SJSA1 (cell line): Measurements from ENCODE around the genes SPRY1, INTU and PGRMC2.

DNA sequence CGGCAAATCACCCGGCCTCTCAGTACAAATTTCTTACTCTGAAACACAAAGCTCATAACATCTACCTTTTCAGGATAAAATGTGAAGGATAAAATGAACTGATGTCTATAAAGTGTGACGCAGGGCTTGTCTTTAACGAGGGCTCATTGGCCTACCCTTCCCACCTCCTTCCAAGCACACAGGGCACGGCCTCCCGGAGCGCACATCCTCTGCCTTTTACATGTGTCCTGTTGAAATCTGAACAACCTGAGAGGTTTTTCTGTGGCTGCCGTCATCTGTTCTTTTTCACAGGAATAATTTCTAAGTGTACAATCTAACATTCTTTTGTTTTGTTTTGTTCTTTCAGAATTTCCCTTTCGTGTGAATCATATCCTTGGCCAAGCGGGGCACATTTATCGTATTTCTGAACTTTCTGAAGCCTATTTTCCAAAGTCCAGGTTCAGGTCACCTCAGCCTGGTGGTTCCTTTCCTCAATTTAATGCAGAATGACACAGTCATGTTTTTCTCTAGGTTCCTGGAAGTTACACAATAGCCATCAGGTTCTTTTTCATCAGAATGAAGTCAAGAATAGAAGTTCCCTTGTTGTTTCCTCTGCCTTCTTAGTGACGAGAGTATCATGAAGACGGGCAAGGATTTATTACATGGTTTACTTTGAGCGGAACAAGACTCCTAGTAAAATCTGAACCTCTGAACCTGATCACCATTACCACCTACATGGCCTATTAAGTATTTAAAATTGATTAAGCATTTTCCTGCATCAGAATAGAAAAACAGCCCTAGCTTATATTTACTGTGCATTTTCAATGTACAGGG, 53.0 kb upstream of the SPRY1 start:
- RAMPAGE, long total RNA: no peak

- RAMPAGE, long total RNA: no peak
Measured at GRCh38 chr4:123359647-123360281, 36.8 kb upstream of the SPRY1 start.

DNA sequence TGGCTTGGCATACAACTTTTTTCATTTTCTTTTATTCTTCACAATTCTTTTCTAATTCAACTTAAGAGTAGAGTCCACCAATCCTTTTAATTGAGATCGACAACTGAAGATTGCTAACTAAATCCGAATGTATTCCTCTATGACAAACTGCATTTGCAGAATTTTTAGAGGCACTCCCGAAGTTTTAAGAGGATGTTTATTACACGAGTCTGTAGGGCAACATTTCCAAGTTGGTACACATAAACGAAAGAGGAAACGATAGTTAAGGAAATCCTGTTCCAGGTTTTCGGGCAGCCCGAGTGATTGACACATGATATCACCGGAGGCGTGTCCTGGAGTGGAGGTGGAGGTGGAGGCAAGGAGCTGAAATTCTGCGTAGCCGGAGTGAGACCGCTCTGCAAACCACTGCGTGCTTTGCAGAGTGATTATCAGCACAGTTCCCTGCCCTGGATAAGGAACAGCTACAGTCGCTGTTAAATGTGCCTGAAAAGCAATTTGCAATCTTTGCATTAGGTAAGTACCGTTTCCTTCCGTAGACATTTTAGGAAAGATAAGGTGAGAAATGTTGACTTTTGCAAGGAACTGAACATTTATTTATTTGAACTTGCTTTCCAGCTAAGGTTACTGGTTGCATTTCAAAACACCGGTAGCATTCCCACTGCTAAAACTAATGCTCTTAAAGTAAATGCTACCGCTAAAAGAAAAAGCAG, at the start of gene SPRY1:
Gene SPRY1, plus strand, starts transcription at position 376 of the 710 bp plus-strand sequence.
- RAMPAGE, long total RNA: no peak

GRCh38 chr4:123399713-123400028, 3.1 kb downstream of the SPRY1 start:
- RAMPAGE, long total RNA: no peak

DNA sequence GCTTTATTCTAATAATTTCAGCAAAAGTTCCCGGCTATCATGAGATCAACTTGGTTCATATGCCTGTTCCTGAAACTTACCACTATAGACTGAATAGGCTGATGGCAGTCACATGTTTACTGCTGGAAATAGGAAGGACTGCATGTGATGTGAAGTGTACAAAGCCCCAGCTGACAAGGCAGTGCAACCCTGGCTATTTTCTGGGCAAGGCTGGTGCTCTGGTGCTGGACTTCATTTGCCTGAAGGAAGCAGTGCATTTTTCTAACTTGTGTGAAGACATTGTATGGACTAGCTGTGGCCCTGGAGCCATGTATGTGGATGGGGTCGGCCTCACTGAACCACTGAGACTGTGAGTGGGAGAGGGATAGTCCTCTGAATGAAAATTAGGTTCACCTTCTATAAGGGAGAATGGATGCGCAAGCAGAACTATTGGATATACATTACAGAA, 107.5 kb downstream of the SPRY1 start:
- RAMPAGE, long total RNA: no peak

GRCh38 chr4:123506309-123506730, 109.7 kb downstream of the SPRY1 start:
- RAMPAGE, long total RNA: no peak

DNA sequence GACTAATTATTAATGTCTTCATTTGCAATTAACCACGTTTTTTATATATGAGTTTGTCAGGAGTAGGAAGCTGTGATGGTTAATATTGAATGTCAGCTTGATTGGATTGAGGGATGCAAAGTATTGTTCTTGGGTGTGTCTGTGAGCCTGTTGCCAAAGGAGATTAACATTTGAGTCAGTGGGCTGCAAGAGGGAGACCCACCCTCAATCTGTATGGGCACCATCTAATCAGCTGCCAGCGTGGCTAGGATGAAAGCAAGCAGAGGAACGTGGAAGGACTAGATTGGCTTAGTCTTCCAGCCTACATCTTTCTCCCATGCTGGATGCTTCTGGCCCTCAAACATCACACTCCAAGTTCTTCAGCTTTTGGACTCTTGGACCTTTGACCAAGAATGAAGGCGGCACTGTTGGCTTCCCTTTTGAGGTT, 484.5 kb downstream of the SPRY1 start:
- RAMPAGE, long total RNA: no peak

DNA sequence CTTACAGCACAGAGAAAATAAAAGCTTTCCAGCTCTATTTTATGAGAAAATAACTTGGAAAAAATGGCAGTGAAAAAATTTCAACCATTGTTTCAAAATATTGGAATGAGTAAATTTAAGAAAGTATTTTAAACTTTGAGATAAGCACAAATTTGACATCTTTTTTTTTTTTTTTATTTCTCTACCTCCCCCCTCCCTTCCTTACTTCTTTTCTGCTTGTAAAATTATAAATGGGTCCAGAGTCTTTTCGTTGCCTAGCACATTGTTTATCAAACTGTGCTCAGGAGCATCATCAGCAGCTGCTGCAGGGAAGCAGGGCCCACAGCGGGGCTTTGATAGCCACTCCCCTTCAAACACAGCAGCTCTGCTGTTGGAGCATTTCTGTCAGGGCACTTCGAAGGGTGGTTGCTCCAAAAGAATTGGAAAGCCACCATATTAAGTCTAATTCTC, 588.2 kb downstream of the SPRY1 start:
- RAMPAGE, long total RNA: no peak

DNA sequence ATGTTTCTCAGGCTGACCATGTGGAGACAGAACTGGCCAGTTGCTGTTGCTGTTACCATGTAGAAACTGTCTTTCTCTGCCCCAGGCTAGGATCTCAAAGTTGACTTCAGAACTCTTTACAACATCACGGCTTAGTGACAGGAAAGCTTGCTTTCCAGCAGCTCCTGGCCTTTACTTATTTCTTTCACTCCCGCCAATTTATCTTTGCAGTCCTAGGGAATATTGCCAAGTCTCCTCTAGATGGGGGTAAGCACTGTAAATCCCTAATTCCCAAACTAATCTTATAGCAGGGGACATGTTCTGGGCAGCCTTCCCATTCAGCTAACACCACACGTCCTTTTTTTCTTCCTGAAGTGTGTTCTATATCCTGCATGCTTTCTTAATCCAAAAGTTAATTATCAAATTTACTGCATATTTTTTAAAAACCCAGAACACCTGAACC, 631.6 kb downstream of the SPRY1 start:
- RAMPAGE, long total RNA: no peak

- RAMPAGE, long total RNA: no peak
Measured at GRCh38 chr4:124338774-124339303, 373.7 kb downstream of the ANKRD50 start.

GRCh38 chr4:124712800-124713169, 253 bp upstream of the ANKRD50 start:
- RAMPAGE, long total RNA: no peak

DNA sequence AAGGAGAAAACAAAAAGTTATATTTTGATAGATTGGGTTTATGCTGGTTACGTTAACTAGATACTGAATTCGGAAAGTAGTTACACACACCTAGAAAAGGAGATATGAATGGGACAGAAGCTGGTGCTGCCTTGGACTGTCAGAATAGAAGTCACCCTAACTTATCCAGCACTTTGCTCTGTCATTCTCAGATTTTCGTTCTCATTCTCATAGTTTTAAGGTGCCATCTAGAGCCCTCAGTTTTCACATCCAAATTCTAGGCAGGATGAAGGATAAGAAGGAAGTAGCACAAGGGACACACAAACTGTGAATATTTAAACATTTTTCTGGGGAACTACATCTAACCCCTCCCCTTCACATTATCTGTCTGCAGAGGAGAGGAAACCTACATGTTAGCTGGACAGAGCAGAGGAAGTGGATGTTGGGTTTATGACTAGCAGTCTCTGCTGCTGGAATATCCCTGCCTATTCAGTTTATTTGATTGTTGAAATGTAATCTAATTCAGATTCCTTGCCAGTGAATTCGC, 521.9 kb downstream of the FAT4 start:
- RAMPAGE, long total RNA: no peak

DNA sequence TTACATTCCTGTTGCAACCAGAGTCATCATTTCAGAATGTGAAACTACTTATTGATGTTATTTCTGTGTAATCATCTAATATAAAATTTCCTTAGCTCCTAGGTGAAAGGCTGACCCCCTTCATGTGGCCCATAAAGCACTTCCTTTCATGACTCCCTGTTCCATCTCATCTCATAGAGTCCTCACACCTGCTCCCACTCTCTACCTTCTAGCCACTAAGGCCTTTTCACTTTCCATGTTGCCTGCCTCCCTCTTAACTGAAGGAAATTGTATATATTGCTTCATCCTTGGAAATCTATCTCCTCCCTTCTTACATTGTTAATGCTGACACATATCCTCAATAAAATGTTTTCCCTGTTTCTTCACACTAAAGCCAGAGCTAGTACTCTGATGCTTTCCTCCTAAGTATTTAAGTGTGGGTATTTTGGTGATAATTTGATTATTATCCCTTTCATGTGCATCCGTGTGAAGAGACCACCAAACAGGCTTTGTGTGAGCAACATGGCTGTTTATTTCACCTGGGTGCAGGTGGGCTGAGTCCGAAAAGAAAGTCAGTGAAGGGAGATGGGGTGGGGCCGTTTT, 830.1 kb downstream of the FAT4 start:
- RAMPAGE, long total RNA: no peak

DNA sequence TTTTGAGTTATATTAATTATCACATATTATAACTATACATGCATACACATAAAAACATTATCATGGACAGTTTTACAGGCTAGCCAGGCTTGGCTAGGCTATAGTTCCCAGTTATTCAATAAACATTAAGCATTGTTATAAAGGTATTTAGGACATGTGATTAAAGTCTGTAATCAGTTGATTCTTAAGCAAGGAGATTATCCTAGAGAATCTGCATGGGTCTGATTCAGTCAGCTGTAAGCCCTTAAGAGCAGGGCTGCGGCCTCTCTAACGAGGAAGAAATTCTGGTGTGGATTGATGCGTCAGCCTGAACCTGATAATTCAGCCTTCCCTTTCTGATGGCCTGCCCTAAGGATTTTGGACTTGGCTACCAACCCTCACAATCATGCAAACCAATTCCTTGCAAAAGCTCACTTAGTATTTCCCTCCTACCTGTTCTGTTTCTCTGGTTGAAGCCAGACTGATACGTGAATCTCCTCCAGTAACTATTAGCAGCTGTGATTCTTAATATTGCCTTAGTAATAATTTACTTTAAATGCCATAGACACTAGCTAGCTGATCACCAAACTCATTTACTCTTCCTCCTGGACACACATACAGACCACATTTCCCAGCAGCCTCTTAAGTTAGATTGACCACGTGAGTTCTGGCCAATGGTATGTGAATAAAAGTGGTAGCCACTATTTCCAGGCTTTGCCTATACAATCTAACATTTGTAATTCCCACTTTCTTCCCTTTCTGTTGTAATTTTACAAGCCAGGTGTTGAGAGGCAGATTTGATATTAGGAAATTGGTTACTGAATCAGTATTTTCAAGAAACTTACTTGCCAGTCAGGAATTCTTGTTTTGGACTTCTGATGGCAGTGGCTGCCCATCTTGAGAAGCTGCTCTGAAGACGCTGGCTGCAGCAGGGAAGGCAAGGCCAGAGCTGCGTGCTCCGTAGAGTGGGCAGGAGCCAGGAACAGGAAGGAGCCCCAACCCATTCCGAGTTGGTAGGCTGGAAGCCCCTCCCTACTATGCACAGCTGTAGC, 678.0 kb upstream of the INTU start:
- RAMPAGE, long total RNA: no peak

DNA sequence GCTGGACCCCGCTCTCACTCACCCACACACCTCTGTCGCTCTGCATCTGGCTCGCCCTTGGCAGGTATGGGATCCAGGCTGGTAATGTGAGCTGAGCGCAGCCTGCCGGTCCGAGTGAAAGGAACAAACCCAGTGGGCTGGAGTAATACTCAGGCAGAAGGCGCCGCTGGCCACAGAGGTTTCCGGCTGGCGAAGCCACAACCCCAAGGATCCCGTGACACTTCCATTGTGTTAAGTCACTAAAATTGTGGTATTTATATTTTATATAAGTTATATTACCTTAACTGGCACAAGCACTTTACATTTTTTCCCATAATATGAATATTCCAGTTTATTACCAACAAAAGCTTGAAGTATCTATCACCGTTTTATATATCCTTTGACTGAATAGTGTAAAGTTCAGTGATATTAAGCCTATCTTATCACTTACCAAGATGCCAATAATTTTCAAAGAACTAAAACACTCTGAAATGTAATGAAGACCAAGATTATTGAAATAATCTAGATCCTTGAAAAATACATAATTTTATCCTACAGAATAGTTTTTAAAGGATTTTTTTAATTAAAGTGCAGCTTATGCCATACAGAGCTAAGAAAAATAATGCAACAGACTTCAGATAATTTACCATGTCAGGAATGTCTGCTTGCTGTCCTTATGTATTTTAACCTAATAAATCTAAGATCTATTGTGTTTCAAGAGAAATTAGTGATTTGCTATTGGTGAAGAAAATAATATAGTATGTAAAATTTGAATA, 675.9 kb upstream of the INTU start:
- RAMPAGE, long total RNA: no peak

GRCh38 chr4:127632327-127633469, at the start of gene INTU:
Gene INTU (plus strand): TSS chr4:127632957.
- RAMPAGE, long total RNA: no peak

DNA sequence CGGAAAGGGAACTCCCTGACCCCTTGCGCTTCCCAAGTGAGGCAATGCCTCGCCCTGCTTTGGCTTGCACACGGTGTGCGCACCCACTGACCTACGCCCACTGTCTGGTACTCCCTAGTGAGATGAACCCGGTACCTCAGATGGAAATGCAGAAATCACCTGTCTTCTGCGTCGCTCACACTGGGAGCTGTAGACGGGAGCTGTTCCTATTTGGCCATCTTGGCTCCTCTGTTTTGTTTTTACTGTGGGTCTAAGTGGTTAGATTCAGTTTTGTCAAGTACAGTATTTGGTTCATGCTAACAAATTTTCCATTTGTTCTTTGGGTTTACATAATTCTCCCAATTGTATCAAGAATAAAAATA, 23.2 kb downstream of the INTU start:
- RAMPAGE, long total RNA: no peak

DNA sequence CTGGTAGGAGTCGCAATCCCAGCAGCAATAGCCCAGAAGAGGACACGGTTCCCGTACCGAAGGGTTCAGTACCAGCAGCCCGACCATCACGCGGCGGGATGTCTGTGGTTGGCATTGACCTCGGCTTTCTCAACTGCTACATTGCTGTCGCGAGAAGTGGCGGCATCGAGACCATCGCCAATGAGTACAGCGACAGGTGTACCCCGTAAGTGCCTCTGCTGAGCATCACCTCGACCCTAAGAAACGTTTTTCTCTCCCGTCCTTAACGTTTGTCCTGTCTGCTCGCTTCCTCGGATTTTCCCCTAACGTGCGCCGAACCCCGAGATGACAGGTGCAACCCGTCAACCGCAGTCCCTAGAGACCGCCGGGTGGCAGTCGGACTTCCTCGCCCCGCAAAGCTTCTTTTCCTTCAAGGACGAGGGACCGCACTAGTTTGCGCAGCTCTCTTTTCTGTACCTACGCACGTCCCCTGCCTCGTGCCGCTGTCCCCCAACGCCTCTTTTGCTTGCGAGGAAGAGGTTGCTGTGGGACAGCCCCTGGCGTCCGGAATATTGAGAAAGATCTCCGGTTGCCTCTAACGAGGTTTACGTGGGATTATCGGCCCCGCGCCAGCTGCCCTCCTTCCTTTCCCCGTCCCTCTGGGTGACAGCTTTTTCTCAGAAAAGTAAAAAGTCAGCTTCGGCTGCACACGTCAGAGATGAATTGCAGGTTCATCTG, 489 bp downstream of the HSPA4L start:
- RAMPAGE, long total RNA: no peak

DNA sequence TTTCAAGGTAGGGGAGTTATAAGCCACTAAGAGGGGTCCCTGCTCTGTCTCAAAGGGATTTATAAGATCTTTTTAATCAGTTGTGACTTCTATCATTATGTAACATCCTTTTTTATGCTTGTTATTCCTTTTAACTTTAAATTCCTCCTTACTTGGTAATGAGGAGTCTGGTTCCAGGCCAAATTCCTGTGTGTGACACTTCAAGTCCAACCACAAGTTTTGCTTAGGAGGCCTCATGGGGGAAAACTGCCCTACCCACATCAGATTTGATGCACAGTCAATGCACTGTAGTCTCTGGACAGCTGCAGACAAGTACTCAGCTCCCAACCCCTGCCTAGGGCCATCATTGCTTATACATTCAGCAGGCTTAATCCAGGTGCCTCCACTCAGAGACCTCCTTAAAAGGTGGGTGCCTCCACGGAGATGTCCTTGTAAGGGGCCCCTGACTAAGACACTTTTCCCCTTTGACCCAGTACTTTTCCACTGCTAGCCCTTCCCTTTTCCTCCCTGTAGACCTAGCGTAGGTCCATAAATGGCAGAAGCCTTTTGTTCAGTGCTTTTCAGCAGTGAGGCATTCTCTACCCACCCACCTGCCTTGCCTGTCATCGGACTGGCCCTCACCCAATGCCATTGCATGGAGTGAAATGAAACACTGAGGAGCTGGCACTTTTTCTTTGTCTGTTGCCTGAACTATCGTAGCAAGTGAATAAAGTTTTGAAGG, 23.9 kb upstream of the PLK4 start:
- RAMPAGE, long total RNA: no peak

DNA sequence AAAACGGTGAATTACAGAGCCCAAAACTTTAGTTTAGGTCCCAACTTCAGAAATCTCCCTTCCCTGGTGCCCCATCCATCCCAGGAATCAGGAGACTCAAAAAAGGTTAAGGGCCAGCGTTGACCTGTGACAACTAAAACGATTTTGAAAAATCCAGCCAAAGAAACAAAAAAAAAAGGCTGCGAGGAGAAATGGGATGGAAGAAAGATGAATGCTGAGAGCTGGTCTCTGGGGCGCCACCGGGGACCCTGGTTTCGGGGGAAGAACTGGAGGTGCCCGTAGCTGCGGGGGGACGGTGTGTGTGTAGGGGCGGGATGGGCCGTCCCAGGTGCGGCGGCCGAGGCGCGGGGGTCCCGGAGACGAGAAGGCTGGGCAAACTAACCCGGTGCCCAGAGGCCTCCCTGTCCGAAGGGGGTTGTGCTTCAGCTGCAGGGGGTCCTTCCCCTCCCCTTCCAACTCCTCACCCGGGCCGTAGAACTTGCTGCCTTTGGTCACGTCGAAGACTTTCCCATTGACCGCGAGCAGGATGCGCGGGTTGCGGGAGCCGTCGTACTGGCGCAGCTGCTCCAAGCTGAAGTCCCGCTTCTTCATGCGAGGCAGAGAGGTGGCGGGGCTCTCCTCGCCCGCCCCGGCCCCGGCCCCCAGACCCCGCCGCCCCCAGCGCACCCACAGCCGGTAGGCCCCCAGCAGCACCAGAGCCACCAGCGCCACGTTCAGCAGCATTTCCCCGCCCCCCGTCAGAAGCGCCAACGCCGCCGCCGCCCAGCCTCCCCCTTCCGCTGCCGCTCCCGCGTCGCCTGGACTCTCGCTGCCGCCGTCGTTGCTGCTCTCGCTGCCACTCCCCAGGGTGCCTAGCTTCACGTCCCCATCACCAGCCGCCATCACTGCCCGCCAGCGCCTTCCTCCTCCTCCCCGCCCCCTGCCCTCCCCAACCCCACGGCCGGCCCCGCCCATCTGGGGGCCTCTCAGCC, at the start of gene PGRMC2:
Gene PGRMC2, minus strand, starts transcription at position 905 of the 971 bp plus-strand sequence.
- RAMPAGE, long total RNA: no peak